Brain (tissue), 1 donor: ENCODE results near the genes IGF2BP2 and DGKG.

DNA sequence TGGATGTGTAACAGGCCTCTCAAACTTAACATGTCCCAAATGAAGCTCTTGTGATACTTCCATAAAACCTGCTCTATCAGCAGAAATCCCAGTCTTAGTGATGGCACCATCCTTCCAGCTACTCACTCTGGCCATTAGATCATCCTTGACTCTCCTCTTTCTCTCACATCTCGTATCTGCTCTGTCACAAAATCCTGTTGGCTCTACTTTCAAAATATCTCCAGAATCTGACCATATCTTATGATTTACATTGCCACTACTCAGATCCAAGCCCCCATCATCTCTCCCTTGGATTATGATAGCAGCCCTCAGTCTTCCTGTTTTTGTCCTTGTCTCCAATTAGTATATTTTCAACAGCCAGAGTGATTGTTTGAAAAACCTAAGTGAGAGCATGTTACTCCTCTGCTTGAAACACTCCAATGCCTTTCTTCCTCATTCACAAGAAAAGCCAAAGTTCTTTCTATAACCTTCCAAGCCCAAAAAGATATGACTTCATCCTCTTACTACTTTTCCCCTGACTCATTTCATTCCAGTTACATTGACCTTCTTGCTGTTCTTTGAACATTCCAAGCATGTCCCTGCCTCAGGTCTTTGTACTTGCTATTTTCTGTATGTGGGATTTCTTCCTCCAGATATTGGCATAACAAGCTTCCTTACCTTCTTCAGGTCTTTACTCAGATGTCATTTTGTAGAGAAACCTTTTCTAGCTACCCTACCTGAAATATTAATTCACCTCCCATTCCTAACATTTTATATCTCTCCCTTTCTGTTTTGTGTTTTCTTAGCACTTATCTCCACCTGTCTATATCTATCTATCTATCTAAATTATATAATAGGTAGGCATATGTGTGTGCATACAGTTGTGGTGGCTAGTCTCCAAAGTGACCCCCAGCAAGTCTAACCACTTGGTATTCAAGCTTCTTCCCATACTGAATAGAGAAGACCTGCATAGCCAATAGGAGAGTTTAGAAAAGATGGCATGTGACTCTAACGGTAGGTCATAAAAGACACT lies 28.3 kb downstream of the EHHADH start:
- RRBS, result no CpG with 5 or more reads among the region's 2 CpGs

DNA sequence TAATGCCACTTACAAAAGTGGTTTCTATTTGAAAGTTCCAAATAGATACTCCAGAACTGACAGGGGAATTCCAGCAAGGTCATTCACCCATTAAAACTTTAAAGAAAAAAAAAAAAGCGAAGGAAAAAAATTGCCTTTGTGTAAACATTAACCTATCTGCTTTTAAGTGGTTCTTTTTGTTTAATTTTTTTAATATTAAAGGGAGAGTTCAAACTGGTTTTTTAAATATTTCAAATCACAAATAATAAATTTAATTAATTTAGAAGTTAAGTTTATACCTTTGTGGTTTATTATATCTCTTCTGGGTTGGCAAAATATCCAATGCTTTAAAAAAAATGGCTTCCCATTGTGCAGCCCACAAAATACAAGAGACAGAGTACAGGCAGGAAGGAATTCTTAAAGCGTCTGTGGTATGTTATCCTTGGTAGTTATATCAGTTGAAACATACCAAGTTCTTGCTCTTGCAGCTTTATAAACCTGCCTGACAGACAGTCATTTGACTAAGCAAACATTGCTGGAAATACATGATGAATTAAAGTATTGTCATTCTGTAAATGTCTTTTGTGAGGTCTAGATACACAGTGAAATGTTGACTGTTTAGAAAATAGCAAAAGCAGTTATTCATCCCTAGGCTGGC lies 45.0 kb upstream of the MAP3K13 start:
- RRBS, result no CpG with 5 or more reads among the region's 2 CpGs

DNA sequence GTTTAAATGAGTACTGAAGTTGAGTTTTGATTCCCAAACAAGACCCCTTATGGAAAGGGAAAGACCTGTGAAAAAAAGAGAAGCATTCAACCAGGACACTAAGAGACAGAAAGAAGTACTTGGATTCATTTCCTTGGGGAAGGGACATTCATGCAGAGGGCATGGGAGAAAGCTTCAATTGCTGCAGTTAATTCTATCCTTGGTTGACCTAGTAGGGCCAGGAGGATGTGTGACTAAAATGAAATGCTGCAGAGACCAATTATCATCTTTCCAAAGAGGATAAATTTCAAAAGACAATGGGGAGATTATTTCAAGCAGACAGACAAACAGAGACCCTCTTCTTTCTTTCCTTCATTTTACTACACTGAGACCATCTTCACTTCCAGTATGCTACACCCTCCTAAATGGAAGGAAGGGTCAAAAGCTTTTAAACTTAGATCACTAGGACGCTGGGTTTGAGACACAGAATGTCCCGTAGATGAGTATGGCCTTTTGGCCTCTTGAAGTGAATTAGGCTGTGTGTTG lies 59.7 kb downstream of the TMEM41A start:
- RRBS, result no CpG with 5 or more reads among the region's 2 CpGs

DNA sequence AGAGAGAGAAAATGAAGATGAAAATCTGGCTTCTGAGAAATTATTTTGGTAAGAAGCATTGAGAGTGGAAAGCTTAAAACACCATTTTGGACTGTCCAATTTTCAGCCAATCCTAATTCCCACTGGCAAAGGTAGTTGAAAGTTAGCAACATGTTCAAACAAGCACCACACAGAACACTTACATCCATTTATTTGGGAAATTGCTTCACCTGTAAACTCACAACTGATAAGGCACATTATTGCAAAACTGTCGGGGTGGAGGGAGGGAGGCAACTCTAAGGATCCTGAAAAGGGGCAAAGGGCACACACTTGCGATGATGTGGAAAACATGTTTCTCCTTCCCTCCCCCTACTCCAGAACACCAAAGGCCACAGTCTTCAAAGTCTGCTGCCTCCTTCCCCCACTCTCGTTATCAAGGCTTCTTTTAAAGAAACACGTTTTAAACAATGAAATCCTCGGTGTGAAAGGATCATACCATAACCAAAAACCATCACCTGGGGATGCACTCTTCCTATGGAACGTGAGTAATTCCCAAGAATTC lies 9.3 kb downstream of the TMEM41A start:
- RRBS, result no CpG with 5 or more reads among the region's 6 CpGs

DNA sequence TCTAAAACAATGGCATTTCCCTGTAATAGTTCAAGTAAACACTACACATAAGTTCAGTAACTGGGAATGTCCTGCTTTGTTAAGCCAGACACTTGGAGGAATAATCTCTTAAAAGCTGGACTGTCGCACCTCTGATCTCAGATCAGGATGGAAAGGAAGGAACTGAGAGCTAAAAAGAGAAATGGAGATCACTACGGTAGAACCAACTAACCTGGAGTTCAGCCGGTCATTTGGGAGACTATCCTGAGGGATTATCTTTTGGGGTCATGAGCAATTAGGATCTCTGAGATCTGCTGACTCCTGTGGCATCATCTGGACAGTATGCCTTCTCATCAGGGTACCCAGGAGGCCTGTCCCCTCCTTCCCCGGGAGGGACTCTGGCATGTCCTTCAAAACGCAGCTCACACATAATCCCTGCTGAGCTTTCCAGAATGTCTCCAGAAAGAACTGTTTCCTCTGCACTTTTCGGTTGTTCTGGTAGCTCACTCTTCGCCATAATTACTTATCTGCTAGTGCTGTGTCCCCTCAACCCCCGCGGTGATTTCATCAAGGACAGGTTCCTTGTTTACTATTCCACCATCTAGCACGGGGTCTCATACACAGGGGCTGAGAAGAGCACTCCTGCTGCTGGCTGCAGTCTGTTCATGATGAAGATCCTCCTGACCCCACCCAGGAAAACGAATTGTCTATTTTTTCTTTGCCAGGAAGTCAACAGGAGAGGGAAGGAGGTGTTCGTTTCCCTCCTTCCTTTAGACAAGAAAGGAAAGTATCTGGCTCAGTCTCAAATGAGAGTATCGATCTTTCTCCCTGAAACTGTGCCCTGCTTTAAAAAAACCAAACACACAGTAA lies 115.7 kb downstream of the SENP2 start:
- RRBS, result no CpG with 5 or more reads among the region's 13 CpGs

DNA sequence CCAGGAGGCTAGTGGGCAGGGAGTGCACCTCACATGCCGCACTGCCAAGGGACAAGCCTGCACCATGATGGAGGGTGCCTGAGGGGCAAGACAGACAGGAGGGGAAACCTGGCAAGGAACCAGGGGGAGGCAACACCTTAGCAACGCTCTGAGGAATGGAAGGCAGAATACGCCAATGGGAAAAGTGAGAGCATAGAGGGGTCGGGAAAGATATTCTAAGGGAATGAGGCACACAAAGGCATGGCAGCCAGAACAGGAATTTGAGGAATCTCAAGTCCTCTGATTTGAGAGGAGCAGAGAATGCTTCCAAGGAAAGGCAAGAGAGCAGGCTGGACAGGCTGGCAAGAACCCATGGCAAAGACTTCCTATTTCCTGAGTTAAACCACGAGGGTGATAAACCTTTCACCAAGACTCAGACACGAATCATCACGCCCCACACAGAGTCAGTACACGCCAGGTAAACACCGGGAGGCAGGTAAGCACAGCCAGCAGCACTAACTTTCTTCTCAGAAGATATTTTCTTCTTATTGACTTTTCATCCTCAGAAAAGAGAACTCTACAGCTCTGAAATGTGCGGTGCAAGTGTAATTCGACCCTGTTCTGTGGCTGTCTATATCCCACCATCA lies 109.8 kb downstream of the IGF2BP2 start:
- RRBS, result no CpG with 5 or more reads among the region's 11 CpGs

- RRBS, result no CpG with 5 or more reads among the region's 6 CpGs
Measured at GRCh38 chr3:185745369-185746047, 79.3 kb downstream of the IGF2BP2 start.

- RRBS, result no CpG with 5 or more reads among the region's 5 CpGs
Measured at GRCh38 chr3:185764495-185765072, 60.3 kb downstream of the IGF2BP2 start.

DNA sequence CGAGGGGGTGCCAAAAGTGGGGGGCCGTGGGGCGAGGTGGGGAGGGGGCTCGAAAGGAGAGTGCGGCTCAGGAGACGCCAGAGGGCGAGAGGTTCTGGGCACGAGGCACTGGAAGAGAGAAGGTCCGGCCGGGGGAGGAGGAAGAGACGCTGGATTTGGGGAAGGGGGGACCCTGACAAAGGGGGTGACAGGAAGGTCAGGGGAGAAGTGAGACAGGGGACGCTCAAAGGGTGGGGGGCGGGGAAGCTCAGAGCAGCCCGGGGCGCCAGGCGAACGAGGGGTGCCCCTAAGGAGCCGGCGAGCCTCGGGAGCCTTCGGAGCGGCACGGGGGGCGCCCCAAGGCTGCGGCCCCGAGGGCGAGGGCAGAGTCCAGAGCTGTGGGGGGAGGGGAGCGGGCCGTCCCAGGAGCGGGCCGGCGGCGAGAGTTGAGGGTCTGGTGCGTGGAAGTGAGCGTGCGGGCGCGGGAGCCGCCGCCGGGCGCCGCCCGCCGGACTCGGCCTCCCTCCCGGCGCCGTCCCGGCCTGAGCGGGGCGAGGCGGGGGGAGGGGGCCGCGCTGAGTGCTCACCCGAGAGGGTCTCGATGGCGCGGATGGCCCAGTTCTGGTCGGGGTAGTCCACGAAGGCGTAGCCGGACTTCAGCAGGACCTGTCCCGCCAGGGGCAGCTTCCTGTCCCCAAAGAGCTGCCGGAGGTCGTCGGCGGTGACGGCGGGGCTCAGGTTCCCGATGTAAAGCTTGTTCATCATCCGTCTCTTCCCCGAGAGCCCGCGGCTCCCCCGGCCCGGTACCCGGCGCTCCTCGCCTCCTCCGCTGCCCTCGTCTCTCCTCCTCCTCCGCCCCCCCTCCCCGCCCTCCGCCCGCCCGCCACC lies at the start of gene IGF2BP2:
IGF2BP2 (minus strand) TSS at position 826 of the 867 bp plus-strand sequence.
- RRBS, result 2% methylated on average over 27 of the region's 87 CpGs

- RRBS, result no CpG with 5 or more reads among the region's 11 CpGs
Measured at GRCh38 chr3:185923215-185924093, 14.4 kb downstream of the TRA2B start.

GRCh38 chr3:185927556-185928576 lies 9.9 kb downstream of the TRA2B start:
- RRBS, result no CpG with 5 or more reads among the region's 4 CpGs

GRCh38 chr3:185943143-185943769 lies 5.4 kb upstream of the TRA2B start:
- RRBS, result 7% methylated on average over 2 of the region's 3 CpGs

- RRBS, result no CpG with 5 or more reads among the region's 10 CpGs
Measured at GRCh38 chr3:186098801-186099745, 9.8 kb downstream of the ETV5 start.

GRCh38 chr3:186149226-186149978 lies 40.5 kb upstream of the ETV5 start:
- RRBS, result no CpG with 5 or more reads among the region's 16 CpGs

GRCh38 chr3:186361504-186362599 lies at the start of gene DGKG:
Gene DGKG, minus strand, starts transcription at chr3:186362234.
- RRBS, result 2% methylated on average over 7 of the region's 78 CpGs

DNA sequence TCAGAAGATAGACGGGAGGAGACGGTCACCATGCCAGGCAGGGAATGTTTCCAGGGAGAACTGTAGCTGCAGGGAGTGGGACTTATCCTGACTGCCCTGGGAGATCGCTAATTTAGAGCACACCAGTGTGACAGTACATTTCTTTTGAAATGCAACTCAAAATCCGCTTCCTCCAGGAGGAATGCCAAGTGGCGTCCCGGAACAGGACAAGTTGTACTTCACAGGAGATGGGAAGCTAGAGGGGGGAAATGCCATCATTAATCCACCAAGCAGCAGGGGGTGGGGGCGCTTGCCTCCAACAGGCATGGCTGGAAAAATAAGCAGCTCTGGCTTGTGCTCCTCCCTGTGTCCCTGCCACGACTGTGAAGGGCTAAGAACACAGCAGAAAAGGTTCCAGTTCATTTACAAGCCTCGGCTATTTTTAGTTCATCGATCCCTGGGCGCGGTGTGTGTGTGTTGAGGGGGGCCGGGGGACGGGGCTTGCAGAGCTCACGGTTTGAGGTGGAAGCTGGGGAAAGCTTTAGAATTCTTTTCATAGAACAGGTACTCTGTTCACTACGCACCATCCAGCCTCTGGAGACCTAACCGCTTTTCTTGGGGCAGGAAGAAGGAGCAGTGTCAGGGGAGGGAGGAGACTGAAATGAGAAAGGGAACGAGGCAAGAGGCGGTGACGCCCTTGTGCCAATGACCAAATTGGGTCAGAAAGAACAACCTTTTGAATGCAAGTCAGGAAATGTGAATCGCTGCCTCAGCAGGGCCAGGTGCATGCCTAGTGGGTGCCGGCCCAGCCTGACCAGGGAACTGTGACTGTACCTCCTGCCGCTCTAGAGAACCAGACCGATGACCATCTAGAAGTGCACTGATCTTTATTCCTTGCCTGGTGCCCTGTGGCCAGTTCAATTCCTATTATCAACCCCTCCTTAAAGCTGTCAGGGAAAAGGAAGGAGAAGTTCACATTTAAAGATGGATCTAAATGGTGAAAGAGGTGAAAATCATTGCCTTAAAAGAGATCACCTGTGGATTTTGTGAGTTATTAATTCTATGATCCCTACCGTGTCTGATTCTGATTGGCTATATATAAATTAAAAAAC lies 51.9 kb upstream of the DGKG start:
- RRBS, result no CpG with 5 or more reads among the region's 25 CpGs

- RRBS, result no CpG with 5 or more reads among the region's 2 CpGs
Measured at GRCh38 chr3:186532568-186533204, 11.5 kb downstream of the CRYGS start.

DNA sequence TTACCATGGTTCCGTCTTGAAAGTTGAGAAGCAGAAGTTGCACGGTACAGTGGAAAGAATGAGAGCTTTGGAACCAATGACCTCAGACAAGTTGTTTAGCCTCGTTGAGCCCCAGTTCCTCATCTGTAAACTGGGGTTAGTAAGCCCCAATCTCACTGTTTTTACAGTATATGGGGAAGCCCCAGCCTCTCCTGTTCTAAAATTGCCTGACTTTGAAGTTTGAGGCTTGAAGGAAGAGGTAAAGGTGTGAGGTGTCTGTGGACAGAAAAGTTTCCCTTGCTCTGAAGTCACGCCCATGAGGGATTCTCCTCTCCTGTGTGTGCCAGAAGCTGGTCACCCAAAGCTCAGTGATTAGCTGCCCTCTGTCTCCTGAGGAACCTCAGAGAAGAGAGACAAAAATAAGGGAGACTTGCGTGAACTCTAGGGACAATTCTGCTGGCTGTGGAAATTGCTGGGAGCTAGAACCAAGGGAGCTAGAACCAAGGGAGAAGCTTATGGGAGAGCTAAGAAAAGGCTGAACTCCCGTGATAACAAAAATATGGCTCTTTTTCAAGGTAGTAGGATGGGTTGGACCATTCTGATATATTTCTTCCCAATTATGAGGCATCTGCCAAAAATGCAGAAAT lies 9.8 kb downstream of the CRYGS start:
- RRBS, result no CpG with 5 or more reads among the region's 6 CpGs

DNA sequence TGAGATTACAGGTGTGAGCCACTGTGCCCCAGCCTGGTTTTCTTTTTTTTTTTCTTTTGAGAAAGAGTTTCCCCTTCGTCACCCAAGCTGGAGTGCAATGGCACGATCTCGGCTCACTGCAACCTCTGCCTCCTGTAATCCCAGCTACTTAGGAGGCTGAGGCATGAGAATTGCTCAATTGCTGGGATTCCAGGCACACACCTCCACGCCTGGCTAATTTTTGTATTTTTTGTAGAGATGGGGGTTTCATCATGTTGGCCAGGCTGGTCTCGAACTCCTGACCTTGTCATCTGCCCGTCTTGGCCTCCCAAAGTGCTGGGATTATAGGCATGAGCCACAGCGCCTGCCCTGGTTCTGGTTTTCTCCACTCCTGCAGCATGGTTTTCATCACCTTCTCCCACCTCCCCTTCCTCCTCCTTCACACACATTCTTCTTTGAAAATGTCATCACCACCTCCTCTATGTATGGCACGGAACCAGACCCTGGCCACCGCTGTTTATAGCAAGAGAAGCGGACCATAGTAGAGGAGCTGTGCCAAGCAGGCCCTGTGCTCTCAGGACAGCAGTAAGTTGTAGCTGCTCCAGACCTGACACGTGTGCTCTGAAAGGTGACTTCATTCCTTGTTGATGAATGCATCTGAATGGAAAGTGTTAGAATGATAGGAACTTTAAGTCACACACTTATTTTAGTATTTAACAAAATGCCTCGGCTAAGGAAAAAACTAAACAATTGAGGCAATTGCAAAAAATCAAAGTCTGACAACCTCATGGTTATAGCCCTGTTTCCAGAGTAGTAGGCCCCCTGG lies 14.6 kb upstream of the AHSG start:
- RRBS, result no CpG with 5 or more reads among the region's 12 CpGs